ENCODE measurements around the genes GAL3ST3 and YIF1A.

DNA sequence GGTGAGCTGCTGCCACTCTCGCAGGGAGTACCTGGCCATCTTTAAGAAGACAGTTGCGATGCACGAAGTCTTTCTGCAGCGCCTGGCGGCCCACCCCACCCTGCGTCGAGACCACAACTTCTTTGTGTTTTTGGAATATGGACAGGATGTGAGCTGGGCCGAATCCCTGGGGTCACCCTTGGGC, 7.7 kb downstream of the CFL1 start:
- PRO-cap: no peak

GRCh38 chr11:65854577-65855487, 3.1 kb downstream of the CFL1 start:
- PRO-cap: no peak

DNA sequence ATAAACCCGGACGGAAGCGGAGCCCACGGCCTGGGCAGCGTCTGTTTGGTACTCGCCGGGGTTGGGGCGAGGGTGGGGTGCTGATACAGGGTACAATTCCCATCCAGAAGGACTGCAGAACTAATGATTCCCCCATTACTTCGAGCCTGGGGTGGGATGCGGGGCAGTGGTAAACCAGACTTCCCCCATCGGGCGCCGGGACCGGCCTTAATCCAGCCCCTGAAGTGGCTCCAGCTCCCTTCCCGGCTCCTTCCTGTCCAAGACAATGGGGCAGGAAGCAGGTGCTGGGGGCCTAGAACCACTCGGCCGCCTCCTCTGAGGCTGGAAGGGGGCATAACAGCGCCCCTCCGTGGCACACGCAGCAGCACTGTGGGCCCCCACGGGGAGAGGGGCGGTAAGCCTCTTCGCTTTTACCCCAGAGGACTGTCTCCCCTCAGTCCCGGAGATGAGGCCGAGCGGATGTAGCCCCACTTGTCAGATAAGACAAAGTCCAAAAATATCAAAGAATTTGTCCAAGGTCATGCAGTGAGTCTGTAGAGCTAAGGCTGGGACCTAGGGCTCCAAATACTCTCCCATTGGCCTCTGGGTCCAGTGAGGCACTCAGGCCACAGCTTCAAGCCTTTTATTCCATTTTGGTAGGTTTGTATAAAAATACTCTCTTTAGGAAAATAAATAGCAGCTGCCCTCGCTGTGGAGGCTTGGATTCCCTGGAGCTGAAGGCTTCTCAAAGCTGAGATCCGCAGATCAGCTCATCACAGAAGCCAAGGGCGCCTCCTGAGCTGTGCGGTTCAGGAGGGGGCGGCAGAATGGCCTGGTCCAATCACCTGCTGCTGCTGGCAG, 1.4 kb downstream of the CCDC85B start:
- PRO-cap: unidirectional peak, minus-strand start at position 209 of the sequence; unidirectional peak, minus-strand start at position 267 of the sequence

GRCh38 chr11:65981746-65982477, 20.0 kb downstream of the EIF1AD start:
- PRO-cap: no peak

- PRO-cap: no peak
These were observed 13.8 kb downstream of the EIF1AD start for GRCh38 chr11:65988095-65988611.

DNA sequence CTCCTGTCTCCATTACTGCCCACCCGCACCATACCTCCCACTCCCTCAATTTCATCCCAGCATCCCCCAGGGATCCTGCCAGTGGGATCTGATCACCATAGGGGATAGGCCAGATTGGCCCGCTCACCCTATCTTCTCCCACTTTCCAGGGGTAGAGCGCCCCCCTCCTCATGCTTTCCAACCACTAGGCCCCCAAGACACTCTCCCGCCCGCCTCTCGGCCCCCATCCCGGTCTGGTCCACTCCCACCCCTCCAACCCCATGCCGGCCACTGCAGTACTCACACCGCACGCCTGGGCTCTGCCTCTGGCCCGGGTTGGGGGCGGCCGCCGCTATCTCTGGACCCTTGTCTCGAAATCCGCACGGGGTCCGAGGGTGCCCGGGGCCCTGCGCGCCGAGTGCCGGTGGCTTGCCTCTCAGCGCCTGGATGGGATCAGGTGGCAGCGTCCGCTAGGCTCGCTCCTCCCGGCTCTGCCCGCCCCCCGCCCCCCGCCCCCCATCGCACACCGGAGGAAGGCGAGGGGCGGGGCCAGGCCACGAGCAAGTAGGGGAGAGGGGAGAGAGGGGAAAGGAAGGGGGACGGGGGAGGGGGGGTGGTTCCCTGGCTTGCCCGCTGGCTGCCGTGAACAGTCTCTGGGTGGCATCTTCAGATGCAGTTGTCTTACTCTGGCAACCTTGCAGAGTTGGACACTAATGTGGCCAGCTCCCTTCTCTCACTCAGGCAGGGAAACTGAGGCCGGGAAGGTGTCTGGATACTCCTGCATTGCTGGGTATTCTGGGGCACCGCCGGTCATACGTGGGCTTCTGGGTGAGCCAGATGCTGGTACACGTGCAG, at the start of gene GAL3ST3:
TSS of gene GAL3ST3 (minus strand) at position 434 of the 834 bp plus-strand sequence.
- PRO-cap: unidirectional peak, minus-strand start at position 428 of the sequence; unidirectional peak, minus-strand start at position 472 of the sequence

GRCh38 chr11:66081352-66081961, 11.4 kb downstream of the PACS1 start:
- PRO-cap: bidirectional peak, plus-strand start at chr11:66081749, minus-strand start at chr11:66081654

- PRO-cap: no peak
These were observed 62.0 kb downstream of the PACS1 start for GRCh38 chr11:66132161-66132360.

DNA sequence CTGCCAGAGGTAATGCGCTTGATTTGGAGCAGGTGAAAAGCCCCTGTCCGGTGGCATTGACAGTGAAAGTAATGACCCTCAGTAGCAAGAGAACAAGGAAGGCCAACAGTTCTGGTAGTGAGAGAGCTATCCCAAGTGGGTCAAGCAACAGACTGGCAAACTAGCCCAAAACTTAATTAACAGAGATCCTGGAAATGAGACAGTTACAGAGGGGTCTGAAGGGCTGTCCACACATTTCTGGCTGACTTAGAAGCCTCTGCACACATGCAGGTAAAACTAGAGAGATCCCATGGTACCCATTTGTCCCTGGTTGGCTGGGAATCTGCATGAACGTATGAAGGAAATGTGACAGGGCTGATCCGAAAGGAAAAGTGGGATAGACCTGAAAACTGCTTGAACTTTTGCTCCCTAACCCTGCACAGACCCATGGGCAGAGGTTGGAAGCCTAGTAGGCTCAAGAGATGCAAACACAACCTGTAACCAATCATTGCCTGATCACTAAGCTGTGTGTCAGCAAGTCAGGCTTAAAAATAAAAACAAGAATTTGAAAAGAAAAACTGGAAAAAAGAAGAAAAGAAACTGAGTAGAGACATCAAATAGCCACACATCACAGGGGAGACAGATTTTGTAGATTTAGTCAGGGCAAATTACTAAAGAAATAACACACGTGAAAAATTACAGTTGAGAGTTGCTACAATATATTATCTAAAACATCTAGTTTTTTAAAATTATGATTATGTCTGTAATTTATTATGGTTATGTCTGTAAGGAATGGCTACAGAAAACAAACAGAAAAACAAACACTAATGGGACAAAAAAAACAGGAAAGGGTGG, 75.5 kb downstream of the PACS1 start:
- PRO-cap: no peak

DNA sequence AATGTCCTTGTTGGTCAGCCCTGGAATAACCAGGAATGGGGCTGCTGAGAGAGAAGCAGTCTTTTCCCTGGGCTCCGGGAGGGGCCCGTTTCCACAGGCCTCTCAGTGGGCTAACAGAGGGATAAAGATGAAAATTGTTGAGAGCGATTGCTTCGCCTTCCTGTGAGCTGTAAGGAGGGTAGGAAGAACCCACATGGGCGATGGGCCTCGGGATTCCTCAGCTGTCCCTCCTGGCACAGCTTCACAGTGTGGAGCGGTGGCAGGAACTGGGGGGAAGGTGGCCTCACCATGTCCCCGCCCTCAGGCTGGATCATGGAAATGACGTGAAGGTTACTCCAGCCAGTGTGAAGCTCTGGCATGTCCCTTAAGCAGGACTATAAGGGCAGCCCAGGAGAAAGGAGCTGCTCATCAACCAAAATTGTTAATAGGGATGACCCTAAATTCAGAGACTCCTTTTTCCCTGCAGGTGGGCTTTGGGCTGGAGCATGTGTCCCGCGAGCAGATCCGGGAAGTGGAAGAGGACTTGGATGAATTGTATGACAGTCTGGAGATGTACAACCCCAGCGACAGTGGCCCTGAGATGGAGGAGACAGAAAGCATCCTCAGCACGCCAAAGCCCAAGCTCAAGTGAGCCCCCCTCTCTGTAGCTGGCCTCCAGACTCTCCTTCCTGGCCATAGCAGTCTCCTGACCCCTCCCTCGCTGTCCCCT, 37.2 kb upstream of the KLC2 start:
- PRO-cap: no peak

DNA sequence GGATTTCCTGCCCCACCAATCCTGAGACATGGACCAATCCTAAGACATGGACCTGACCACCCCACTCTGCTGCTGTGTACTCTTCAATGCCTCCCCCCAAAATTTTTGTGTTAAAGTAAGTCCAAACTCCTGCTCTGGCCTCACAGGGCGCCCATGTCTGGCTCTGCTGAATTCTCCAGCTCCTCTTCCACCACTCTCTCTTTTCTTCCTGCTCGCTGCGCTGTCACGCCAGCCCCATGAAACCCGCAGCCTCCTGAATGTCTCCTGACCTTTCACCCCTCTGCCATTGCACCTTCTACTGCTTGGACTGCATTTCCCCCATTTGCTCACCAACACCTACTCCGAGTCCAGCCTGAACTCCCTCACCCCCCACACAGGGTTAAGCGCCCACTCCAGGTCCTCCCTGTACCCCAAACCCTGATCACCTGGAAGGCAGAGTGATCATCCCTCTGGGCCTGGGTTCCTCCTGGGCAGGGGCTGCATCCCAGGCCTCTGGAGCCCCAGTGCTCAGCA, 3.5 kb downstream of the CNIH2 start:
- PRO-cap: no peak

DNA sequence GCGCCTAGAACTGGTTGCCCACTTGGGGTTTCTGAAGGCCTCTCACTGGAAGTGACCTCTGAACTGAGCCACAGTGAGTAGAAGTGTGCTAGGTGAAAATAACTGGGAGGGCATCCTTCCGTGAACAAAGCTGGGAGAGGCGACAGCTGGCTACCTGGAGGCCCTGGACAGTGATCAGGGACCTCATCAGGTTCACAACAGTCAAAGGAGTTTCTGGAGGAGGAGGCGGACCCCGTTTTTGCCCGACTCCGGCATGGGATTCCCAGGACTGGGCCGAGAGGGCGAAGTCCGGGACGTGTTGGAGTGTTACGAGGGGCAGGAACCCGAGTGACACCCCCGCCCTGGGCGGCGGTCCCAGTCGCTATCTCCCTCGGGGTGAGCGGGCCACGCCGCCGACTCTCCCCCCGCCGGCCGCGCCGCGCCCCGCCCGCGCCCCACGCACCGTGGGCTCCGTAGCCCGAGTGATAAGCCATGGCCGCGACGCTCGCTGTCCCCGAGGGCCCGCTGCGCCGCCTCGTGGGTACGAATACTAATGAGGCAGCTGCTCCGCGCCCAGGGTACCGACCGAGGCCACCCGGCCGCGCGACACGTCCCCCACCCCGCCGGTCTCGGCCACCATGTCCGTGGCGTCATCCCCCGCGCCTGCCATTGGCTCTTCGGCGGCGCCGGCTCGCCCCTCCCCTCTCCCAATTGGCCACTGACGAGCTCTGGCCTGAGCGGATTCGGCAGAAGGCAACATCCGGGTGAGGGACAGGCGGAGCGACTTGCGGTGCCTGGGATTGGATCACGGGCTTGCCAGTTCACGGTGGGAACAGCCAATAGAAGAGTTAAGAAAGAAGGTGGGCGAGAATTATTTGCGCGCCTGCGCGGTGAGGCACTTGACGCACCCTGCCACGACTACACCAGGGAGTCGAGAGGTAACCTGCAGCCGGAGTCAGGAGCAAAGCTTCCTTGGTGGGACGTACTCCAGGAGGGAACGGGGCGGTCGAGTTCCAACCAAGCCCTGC, at the start of gene YIF1A:
TSS of gene YIF1A (minus strand) at position 631 of the 1,007 bp plus-strand sequence.
- PRO-cap: bidirectional peak, plus-strand start at position 905 of the sequence, minus-strand start at position 631 of the sequence

DNA sequence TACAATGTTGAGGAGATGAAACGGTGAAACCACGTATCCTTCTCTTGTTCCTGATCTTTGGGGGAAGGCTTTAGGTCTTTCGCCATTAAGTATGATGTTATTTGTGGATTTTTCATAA, 3.7 kb upstream of the B4GAT1 start:
- PRO-cap: no peak

DNA sequence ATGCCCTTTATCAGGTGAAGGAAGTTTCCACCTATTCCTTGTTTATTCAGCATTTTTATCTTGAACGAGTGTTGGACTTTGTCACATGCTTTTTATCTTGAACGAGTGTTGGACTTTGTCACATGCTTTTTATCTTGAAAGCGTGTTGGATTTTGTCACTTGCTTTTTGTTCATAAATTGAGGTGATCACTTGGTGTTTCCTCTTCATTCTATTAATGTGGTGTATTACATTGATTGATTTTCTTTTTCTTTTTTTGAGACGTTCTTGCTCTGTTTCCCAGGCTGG, 3.9 kb upstream of the B4GAT1 start:
- PRO-cap: no peak

GRCh38 chr11:66368736-66369961, 2.4 kb downstream of the SLC29A2 start:
- PRO-cap: no peak

DNA sequence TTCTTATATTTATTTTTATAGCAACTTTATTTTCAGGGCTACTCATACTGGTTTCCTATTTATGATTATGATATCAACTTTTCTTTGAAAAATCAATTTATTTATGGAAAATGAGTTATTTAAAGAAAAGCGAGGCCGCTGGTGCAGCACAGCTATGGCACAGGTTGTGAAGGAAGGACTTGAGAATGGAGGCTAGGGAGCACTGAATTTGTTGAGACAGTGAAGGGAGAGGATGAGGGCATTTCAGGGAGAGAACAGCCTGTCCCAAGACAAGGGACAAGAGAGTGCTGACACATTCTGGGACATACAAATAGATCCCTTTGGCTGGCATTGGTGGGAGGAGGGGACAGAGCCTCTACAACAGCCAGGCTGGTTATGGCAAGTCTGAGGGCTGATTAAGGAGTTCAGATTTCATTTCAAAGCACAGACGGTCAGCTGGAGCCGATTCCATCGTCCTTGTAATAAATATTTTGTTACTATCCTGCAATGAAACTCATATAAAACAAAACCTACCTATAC, 1.7 kb upstream of the SLC29A2 start:
- PRO-cap: no peak

GRCh38 chr11:66480513-66480833, 239 bp downstream of the DPP3 start:
- PRO-cap: no peak

- PRO-cap: no peak
These were observed 7.6 kb downstream of the RBM14 start for GRCh38 chr11:66623784-66624672.

DNA sequence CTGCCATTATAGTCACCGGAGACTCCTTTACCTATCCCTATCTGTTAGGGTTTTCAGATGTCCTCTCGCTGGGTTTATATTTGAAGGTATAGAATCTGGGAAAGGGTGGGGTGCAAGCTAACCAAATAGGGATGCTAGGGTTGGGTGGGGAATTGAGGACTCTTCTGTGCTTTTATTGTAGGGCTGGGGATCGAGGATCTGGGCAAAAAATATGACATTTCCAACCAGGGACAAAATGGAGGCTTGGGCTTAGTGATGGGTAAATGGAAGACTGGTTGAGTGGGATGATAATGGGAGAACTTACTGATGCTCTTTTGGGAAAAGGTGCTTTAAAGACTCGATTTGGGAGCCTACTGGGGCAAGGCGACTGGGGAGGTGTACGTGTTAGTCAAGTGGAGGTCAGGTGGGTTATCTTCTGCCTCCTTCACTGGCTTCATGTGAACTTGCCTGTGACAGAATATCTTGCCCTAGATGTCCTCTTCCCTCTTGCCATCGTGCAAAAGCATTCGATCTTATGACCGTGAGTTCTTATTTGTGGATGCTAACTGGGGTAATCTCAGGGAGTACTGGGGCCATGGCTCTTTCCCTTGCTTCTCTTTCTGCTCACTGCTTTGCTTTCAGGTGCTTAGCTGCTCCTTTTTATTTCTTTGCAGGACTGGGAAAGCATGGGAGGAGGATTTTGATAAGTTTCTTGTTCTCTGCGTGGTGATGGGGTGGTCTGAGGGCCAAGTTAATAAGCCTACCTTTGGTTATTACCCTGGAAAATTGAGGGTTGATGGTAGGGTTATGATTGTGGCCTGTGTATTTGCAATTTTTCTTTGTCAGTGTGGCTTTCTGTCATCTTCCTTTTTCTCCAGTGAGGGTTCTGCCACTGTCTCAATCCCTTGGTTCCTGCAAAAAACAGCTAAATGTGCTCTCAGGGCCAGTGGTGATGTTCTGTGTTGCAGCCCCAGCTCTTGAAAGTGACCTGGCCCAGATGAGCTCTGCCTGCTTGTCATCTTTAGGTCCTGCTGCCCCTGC, 10.2 kb upstream of the RBM4 start:
- PRO-cap: no peak

- PRO-cap: no peak
These were observed 16.9 kb downstream of the RBM4 start for GRCh38 chr11:66655271-66655932.

Data from fallopian tube (tissue), 1 donor.